ENCODE measurements around the gene MAD2L2.

DNA sequence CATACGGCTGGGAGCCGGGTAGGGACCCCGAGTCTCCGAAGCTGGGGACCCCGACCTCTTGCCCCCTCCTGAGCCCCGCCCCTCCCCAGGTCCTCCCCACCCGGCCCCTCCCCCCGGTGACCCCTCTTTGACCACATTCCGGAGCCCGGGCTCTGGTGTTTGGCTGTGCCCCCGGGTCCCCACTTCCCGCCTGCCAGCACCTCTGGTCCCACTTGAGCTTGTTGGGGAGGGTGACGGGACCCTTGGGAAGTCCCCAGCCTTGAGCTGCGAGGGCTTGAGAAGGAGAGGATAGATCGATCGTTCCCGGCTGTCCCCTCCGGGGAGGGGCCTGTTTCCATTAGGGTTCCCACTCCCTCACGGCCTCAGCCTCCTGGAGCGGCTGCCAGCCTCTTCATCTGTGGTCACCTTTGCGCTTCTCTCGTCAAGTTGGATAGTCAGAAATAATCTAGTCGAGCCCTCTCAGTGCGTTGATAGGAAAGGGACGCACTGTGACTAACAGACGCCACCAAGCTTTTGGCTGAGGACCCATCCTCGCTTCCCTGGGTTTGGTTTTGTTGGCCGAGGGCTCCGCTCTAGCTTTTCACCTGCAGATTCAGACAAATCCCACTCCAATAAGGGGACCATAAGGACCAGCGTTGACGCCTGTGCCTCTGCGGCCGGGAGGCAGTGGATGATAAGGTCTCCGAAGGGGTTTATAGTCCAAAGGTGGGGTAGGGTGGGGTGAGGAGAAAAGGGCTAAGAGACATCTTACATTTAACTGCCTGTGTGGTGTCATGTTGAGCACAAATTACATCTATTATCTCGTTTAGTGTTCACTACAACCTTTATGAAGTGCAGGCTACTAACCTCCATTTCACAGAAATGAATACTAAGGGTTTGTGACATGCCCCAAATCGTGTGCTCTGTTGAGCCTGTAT lies 571 bp downstream of the PEX14 start:
- PRO-cap: unidirectional peak, plus-strand start at position 136 of the sequence; unidirectional peak, minus-strand start at position 330 of the sequence
- RAMPAGE, long total RNA: no peak

GRCh38 chr1:10495910-10496482 lies 21.2 kb downstream of the PEX14 start:
- PRO-cap: no peak
- RAMPAGE, long total RNA: no peak

GRCh38 chr1:10540487-10540913 lies 65.8 kb downstream of the PEX14 start:
- PRO-cap: no peak
- RAMPAGE, long total RNA: no peak

GRCh38 chr1:10665764-10666361 lies 130.6 kb downstream of the CASZ1 start:
- PRO-cap: no peak
- RAMPAGE, long total RNA: no peak

DNA sequence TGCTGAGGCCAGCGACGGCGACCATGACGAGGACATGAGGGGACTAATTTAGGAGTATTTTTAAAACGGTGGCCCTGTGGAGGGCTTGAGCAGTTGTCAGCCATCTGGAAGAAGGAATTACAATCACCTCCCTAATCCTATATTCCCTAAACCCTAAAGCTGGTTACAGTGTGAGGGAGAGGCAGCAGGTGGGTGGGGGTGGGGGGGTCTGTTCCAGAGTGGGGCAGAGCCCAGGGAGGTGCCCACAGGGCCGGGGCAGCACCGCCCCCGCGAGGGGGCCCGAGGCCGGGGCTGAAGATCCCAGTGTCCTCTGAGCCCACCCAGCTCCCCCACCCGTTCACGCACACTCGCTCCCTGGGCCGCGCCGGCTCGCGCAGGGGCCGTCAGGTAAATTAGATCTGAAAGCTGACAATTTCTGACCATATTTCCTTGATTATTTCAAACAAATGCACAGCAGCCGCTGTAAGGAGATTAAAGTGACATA lies 118.2 kb downstream of the CASZ1 start:
- PRO-cap: no peak
- RAMPAGE, long total RNA: no peak

- PRO-cap: no peak
- RAMPAGE, long total RNA: no peak
Observed at GRCh38 chr1:10695399-10695707, 101.1 kb downstream of the CASZ1 start.

DNA sequence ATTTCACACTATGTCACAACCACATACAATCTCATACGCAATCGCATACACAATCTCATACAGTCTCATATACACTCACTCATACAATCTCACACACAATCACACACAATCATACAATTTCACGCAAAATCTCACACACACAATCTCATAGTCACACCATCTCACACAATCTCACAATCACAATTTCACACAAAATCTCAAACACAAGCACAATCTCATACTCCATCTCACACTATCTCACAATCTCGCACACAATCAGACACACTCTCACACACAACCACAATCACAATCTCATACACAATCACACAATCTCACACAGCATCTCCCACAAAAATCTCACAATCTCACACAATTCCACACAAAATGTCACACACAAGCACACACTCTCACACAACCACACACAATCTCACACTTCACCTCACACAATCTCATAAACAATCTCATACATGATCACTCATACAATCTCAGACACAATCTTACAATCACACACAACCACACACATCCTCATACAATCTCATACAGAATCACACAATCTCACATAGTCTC lies 18.4 kb downstream of the CASZ1 start:
- PRO-cap: no peak
- RAMPAGE, long total RNA: no peak

DNA sequence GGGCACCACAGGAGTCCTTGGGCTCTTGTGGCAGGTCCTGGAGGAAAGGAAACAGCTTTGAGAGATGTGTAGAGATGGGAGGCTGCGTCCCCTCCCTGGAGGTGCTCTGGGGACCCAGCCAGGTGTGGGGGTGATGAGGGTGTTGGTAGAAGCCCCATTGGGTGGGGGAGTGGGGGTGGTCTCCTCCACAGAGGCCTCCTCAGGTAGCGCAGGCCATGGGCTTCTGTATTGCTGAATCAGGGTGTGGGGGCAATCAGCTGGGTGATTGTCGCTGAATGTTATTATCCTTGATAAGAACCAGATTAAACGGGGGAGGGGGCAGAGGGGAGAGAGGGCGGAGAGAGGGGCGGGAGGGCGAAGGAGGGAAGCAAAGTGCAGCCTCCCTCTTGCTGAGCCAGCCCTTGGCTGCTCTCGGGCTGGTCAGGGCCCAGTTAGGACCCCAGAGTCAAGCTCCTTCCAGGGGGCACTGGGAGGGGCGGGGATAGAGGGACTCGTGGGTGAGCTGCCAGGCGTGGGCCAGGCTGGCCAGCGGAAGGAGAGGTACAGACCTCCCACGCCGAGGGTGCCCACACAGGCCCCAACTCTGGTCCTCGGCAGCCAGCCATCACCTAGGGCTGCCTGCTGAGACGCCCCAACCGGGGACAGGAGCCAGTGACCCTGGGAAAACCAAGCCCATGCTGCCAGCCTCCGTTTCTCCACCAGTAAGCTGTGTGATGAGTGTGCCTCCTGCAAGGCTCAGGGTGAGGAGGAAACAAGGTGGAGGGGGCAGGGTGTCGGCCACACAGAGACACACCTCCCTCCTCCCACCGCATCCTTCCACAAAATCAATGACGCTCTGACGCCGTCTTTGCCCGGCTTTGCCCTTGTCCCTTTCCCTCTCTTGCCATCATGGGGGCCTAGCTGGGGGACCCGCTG lies 23.2 kb upstream of the CASZ1 start:
- PRO-cap: no peak
- RAMPAGE, long total RNA: no peak

DNA sequence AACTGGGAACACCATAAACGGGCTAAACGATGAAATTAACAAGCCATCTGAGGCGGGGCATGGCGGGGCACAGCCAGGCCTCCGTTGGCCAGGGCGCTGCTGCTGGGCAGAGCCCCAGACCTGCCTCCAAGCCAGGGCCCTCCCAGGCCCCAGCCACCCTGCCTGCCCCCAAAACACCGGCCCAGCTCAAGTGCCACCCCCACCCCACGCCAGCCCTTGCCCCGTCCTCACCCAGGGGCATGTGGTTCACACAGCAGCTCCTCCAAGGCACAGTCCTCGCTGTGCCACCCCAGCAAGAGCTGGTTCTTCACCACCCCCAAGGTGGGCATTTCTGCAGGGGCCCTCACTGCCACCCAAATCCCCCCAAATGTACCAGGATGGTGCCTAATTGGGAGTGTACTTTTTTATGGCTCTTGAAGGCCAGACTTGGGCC lies 60.0 kb upstream of the CASZ1 start:
- PRO-cap: no peak
- RAMPAGE, long total RNA: no peak

GRCh38 chr1:10957158-10957551 lies 24.7 kb downstream of the C1orf127 start:
- PRO-cap: no peak
- RAMPAGE, long total RNA: no peak

DNA sequence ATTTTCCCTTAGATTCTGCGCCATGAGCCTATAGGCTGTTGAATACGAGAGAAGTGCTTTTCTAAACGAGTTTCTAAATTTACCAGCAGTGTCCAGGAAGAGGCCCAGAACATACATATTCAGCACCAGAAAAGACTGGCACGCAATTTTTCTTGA lies 700 bp upstream of the SRM start:
- PRO-cap: no peak
- RAMPAGE, long total RNA: no peak

DNA sequence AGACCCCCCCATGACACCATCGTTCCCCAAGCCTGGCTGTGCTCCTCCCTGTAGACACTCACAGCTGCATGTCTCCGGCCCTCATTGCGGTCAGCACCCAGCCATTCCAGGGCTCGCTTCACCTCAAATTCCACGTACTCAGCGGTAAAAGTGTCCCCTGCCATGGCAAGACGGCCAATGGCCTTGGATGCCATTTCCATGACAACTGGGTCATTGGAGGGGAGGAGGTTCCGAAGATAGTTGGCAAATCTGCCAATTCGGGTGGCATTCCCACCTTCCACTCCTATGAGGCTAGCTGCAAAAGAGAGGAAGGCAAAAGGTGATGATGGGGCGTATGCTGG lies 5.5 kb downstream of the MTOR start:
- PRO-cap: no peak
- RAMPAGE, long total RNA: start-site peak on the minus strand centred at position 105 of the sequence, 85 bp wide, 32 reads

GRCh38 chr1:11321657-11322044 lies 48.7 kb downstream of the UBIAD1 start:
- PRO-cap: no peak
- RAMPAGE, long total RNA: no peak

- PRO-cap: no peak
- RAMPAGE, long total RNA: no peak
Observed at GRCh38 chr1:11339678-11340350, 66.8 kb downstream of the UBIAD1 start.

DNA sequence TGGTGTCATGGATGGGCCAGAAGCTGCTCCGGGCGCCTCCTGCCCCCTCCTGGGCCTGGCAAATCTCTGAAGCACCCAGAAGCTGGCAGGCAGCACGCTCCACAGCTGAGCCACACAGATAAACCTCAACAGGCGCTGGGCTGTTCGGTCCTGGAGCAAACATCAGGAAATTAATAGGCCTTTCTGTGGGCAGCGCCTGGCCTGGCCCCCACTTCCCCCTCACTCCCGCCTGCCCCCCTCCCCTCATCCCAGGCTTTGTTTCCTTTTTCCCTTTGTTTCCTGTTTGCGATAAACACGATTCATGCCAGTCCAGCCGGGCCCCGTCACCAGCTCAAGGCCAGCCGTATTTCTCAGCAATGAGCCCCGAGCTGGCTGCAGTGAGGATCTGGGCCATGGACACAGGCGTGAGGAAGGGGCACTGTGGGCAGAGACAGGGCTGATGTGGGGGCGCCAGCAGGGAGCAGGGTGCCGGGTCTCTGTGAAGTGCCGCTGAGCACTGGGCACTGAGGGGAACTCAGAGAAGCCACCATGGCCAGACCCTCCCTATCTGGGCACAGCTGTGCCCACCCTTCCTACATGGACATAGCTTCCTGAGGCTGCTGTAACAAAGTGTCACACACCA lies 20.0 kb upstream of the DISP3 start:
- PRO-cap: no peak
- RAMPAGE, long total RNA: no peak

- PRO-cap: no peak
- RAMPAGE, long total RNA: no peak
Observed at GRCh38 chr1:11671395-11672036, 7.5 kb downstream of the FBXO6 start.

DNA sequence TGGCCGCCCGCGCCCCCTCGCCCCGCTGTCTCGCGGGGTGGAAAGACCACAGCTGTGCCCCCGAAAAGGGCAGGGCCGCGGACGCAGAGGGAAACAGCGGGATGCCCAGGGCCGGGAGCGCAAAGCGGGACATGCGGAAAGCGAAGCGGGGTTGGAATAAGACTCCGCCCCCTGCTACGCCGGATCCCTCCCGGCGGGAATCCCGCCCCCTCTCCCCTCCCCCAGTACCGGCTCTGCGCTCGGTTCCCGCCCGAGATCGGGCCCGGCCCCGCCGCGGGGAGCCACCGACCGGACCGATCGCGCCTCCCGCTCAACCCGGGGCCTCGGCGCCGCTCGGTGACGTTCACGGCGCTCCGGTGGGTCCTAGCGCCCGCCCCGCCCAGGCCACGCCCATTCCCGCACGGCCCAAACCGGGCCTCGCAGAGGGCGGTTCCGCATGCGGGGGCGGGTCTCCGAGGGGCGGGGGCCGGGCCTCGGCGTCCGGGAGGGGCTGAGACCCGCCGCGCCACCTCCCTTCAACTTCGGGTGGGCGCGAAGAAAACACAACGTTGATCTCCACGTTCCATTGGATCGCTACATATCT lies at the start of gene MAD2L2:
Gene MAD2L2 (minus strand): TSS at position 338 of the 583 bp plus-strand sequence.
- PRO-cap: bidirectional peak, plus-strand start at position 462 of the sequence, minus-strand start at position 335 of the sequence
- RAMPAGE, long total RNA: start-site peak on the minus strand centred at position 319 of the sequence, 40 bp wide, 220 reads

GRCh38 chr1:11730368-11730853 lies 5.5 kb upstream of the AGTRAP start:
- PRO-cap: no peak
- RAMPAGE, long total RNA: no peak

GRCh38 chr1:11784532-11785836 lies 20.8 kb downstream of the MTHFR start:
- PRO-cap: bidirectional peak, plus-strand start at chr1:11785166, minus-strand start at chr1:11784954; unidirectional peak, minus-strand start at chr1:11785229
- RAMPAGE, long total RNA: no peak

GRCh38 chr1:11802955-11803384 lies 2.8 kb downstream of the MTHFR start:
- PRO-cap: no peak
- RAMPAGE, long total RNA: no peak

Data from vagina (tissue), 1 donor.